Metanephros (tissue), 2 donors: Measurements from ENCODE around the genes SEMA3F and LSMEM2.

- RAMPAGE, long total RNA = no peak
Measured at GRCh38 chr3:50121116-50121979, 32.6 kb downstream of the RBM5 start.

GRCh38 chr3:50123977-50124663 lies 31.0 kb upstream of the SEMA3F start:
- RAMPAGE, long total RNA = no peak

DNA sequence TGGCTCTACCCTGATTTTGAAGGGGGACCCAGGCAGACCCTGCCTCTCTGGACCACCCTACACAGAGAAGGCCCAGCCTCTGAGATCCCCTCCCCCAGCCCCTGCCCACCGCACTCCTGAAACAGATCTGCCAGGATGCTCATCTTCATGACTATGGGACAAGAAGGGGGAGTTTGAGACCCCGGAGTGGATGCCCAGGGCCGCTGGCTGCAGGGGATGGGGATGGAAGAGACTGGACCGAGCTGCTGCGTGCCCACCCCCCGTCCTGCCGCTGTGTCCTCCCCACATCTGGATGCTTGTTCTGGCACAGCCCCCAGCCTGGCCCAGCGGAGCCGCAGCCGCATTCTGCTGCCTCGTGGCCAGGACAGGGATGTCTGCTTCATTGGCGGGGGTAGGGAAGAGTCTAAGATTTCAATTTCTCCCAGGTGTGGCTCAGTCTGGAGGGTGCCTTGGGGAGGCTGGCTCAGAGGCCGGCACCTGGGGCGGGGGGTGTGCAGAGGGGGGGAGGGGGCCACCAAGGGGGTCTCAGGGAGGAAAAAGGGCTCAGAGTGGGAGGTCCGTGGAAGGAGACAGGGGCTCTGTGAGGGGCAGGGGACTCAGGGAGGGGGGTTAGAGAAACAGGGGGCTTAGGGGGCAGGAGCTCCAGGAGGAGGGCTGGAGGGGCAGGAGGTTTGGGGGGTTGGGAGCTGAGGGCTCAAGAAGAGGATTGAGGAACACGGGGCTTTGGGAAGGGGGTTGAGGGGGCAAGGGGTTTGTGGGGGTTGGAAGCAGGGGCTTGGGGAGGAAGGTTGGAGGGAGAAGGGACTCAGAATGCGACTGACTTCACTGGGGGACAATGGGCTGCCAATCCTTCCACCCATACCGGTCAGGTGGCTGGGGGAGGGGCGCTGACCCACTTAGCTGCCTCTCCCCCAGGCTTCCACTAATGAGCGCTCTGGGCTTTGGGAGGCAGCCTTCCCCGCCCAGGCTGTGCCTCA lies 30.1 kb upstream of the SEMA3F start:
- RAMPAGE, long total RNA = no peak

DNA sequence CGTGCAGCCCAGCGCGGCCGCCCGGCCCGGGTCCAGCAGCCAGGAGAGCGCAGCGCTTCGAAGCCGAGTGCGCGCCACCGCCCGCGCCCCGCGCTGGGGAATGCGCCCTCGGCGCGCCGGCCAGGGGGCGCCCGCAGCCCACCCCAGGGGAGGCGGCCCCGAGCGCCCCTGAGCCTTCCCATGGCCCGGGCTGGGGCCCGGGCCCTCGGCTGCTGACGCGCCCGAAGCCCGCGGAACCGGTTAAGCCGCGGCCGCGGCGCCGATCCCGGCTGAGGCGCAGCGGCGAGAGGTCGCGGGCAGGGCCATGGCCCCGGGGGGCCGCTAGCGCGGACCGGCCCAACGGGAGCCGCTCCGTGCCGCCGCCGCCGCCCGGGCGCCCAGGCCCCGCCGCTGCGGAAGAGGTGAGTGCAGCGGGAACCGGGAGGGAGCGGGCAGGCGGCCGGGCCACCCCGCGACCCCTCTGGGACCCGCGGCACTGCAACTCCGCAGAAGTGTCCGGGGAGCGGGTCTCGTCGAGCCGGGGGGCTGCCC lies at the start of gene SEMA3F:
SEMA3F (plus strand) TSS at position 161 of the 531 bp plus-strand sequence.
- RAMPAGE, long total RNA = no peak

DNA sequence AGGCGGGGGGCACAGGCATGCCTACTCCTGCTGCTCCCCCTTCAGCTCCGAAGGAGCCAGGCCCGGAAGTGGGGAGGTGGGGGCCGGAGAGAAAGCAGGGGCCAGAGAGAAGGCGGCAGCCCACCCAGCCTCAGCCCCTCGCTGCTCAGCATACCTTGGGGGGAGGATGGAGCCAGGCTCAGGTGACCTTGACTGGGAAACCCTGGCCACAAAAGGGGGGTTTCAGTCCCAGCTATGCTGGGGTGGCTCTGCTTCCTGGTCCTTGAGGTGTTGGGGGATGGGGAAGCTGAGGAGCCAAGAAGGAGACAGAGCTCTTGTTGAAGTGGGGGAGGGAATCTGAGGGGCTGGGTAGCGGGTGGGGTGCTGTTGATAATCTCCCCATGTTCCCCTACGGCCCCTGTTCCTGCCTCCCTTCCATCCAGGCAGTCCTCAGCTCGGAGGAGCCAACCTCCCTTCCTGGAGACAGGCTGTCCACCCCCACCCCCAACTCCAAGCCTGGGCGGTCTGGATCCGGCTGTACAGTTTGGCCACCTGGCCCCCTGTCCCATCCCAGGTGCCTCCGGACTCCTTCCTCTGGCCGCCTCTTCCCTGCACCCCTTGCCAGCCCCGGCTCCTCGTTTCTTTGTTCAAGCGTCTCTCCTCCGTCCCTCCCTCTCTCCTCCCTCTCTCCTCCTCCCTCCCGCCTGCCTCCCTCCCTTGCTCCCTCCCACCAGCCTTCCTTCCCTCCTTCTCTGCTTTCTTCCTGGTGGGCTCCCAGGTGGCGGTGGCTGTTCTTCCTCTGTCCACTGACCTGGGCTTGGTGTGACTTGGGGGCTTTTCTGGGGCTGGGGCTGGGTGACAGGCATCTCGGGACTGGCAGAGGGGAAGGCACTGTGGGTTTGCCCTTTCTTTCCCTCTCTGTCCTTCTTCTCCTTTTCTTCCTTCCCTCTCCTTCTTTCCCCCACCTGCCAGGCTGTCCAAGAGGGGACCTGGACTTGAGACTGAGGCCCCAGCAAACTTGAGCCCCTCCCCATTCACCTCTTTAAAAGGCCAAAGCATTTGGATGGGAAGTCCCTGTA lies 1.9 kb downstream of the SEMA3F start:
- RAMPAGE, long total RNA = no peak

GRCh38 chr3:50162434-50162995 lies 7.4 kb downstream of the SEMA3F start:
- RAMPAGE, long total RNA = no peak

DNA sequence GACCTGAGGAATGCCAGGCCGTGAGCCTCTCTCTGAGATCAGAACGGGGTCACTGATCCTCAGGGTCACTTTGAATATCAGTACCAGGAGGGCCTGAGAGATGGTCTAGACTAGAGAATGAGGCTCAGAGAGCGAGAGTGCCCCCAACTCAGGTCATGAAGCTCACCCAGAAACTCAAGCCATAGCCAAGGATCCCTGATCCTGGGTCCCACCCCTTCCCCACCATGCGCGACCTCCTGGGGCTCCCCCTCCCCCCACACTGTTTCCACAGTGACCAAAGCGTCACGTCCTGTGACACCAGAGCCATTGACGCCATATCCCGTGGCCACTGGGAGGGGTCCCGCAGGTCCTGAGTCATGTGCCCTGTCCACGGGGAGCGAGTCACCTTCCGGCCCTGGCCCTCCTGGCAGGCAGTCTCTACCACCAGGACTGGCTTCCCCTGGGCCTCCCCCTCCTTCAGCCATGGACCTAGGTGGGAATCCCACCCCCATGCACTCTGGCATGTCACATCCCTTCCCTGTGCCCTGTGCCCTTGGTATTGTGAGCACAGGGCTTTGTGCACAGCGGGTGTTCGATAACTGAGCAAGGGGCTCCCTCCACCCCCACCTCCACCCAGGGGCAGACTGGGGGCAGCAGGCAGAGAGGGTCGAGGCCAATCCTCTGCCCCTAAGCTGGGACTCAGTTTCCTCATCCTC lies 15.6 kb downstream of the SEMA3F start:
- RAMPAGE, long total RNA = no peak

DNA sequence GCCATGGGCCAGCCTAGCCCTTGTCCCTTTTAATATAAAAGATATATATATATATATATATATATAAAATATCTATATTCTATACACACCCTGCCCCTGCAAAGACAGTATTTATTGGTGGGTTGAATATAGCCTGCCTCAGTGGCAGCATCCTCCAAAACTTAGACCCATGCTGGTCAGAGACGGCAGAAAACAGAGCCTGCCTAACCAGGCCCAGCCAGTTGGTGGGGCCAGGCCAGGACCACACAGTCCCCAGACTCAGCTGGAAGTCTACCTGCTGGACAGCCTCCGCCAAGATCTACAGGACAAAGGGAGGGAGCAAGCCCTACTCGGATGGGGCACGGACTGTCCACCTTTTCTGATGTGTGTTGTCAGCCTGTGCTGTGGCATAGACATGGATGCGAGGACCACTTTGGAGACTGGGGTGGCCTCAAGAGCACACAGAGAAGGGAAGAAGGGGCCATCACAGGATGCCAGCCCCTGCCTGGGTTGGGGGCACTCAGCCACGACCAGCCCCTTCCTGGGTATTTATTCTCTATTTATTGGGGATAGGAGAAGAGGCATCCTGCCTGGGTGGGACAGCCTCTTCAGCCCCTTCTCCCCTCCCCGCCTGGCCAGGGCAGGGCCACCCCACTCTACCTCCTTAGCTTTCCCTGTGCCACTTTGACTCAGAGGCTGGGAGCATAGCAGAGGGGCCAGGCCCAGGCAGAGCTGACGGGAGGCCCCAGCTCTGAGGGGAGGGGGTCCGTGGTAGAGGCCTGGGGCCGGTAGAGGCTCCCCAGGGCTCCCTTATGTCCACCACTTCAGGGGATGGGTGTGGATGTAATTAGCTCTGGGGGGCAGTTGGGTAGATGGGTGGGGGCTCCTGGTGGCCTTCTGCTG lies 3.0 kb upstream of the GNAT1 start:
- RAMPAGE, long total RNA = no peak

DNA sequence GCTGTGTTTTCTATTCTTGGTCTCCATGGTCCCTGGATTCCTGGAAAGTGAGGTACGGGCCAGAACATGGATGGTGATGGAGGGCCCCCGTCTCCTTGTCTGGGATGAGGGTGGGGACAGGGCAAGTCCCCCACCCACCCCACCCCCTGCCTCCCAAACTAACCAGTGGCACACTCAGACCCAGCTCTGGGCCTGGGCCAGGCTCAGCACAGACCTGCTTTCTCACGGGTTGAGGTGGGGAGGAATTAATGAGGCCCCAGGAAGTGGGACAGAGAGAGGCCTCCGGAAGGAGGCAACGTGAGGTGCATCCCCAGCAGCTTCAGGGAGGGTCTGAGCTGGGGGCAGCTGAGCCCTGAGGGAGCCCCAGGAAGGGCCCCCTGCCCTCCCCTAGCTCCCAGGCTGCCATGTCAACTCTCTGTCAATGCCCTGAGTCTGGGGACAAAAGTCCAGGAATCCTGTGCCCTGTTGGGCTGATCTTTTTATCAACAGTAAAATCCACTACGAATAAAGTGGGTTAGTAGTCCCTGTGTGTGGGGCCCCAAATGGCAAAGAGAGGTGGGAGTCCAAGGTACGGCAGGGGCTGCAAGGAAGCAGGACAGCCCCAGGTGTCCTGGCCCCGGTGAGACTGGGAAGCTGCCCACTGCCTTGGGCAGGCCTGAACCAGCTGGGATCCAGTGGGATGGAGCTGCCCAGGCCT lies 14.9 kb upstream of the GNAI2 start:
- RAMPAGE, long total RNA = no peak

DNA sequence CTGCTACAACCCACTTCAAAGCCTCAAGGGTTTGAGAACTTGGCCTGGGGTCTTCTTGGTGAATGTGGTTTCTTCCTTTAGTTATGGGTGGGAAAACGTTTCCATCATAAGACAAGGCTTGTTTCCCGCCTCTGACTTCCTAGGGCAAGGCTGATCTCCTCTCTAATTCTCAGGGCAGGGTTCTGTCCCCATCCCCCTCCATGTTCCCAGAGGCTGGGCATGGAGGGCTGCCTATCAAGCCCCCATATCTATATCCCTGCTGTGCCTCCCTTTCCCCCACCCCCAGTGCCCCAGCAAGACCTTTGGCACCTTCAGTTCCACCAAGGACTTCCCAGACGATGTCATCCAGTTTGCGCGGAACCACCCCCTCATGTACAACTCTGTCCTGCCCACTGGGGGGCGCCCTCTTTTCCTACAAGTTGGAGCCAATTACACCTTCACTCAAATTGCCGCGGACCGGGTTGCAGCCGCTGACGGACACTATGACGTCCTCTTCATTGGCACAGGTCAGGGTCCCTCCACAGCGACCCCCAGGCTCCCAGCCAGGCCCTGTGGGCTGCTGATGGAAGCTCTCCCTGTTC lies 4.7 kb upstream of the LSMEM2 start:
- RAMPAGE, long total RNA = no peak

DNA sequence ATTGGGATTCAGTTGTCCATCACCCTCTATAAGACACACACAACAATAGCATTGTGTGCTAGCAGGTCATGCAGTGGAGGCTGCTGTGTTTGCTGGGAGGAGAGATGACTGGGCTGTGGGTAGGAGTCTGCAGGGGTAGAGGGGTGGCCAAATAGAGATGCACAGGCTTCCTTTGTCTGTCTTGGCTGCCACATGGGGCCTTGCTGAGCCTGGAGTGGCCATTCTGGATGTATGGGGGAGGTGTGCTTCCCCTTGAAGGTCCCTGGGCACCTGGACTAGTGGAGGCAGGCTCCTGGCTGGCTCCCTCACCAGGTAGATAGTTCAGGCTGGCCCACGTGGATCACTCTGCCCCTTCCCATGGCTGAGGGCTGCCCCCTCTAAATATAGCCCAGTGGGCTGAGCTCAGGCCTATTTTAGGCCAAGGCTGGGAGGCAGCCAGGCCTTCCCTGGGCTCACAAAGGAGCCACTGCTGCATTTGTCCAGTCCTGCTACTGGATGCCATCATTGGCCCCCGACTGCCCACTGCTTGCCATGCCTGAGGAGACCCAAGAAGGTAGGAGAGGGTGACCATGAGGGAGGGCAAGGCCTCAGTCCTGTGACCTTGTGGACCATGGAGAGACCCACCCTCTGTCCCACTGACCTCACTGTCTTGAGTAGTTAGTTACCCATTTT lies at the start of gene LSMEM2:
LSMEM2 (plus strand) TSS at position 469 of the 672 bp plus-strand sequence.
- RAMPAGE, long total RNA = no peak

GRCh38 chr3:50350356-50350545 lies 324 bp downstream of the NPRL2 start:
- RAMPAGE, long total RNA = no peak

DNA sequence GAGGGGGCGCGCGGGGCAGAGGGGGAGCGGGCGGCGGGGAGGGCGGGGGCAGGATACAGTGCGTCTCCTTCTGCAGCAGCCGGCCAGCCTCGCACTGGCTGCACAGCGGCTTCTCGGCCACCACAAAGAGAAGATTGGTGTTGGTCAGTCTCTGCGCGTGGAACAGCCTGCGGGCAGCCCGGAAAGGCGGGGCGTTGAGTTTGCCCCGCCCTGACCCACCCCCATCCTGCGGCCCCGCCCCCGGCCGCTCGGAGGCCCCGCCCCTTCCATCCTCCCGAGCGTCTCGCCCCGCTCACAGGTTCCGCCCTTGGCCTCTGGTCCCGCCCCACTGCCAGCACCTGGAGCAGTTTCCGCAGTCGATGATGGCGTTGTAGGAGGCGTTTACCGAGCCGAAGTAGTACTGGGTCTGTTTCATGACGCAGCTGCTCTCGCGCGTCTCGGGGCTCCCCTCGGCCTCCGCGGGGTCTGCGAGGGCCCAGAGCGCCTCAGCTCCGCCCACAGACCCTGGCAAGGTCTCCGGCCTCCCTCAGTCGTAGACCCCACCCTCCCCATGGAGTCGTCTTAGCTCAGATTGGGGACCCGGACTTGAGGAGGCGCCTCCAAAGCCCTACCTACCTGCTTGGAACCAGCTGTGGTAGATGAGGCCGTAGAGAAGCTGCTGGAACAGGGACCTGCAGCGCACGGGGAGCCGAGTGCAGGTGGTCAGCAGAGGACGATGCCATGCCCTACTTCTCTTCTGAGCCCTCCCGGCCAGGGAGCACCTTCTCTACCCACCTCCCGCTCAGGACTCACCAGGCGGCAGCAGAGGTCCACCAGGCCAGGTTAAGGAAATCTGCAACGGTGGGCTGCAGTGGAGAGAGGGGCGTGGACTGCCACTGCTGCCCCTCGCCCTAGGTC lies 5.9 kb upstream of the TMEM115 start:
- RAMPAGE, long total RNA = no peak

GRCh38 chr3:50547039-50547482 lies 20.5 kb downstream of the C3orf18 start:
- RAMPAGE, long total RNA = no peak

- RAMPAGE, long total RNA = no peak
Measured at GRCh38 chr3:50581469-50581953, 12.2 kb downstream of the HEMK1 start.

DNA sequence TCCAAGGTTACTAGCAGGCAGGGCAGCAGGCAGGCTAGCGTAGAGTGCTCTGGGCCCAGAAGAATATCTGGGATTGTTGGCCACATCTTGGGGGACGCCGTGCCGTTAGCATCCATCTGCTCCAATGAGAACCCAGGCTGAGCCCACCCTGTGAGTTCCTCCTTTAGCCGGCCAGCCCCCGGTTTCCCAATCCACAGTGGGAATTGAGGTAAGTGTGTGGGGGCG lies 425 bp downstream of the CISH start:
- RAMPAGE, long total RNA = no peak

- RAMPAGE, long total RNA = no peak
Measured at GRCh38 chr3:50612419-50613013, 942 bp upstream of the CISH start.

DNA sequence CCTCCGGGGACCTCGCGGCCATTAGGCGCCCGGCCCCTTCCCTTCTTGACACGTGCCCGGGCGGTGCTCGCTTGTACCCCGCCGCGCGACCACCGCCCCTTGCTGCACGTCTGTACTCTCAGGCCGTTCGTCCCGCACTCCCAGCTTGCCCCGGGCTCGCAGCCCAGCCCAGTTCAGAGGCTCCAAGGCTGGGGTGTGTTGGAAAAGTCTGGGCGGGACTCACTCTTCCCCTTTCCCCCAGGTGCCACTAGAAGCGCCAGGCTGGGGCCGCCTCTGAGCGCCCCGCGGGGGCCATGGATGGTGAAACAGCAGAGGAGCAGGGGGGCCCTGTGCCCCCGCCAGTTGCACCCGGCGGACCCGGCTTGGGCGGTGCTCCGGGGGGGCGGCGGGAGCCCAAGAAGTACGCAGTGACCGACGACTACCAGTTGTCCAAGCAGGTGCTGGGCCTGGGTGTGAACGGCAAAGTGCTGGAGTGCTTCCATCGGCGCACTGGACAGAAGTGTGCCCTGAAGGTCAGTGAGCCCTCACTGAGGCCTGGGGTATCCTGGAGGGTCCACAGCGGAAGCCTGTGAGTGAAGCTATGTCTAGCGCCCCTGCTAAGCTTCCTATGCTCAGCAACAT lies 432 bp downstream of the MAPKAPK3 start:
- RAMPAGE, long total RNA = no peak

DNA sequence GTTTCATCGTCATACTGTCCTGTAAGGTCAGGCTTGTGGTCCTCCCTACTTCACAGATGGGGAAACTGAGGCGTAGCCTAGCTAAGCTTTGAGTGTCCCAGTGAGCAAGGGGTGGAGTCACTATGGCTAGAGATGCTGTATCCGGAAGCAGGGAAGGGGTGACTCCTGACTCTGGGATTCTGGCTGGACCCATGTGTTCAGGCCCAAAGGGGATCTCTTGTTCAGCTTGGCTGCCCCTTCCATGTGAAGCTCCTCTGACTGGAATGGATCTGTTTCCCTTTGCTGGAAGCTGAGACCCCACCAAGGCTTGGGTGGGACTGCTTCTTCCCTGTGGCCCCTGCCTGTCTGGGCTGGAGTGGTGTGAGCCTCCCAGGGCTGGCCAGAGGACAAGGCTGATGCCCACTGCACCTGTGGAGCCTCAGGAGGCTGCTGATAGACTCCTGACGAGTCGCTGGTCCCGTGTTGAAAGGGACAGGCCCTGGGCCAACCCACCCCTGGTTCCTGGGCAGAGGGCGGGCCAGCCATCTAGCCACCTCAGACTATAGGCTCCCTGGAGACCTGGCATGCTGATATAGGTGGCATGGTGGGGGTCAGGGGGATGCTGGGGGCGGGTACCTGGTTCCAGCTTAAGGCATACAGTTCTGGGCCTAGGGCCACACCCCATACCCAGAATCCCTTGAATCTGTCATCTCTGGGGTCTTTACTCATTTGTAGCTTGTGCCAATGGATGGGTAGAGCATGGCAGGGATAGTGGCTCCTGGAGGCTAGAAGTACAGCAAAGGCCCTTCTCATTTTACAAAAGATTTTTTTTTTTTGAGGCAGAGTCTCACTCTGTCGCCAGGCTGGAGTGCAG lies 1.2 kb downstream of the MAPKAPK3 start:
- RAMPAGE, long total RNA = no peak

DNA sequence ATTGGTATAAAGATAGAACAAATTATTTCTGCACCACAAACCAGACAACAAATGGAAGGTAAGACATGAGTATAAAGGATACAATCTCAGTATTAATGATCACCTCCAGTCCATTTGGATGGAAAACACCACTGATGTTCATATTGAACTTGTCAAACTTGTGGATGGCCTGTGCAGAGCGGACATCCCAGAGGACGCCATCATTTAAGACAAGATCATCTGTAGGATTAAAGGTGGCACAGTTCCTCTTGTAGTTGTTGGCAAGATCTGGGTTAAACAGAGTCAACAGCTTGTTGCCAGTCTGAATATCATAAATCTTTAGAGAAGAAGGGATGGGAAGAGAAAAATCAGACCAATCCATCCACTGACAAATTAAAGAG lies 23.4 kb downstream of the RBM15B start:
- RAMPAGE, long total RNA = no peak